T47D (cell line): ENCODE results near the gene BECN1.

DNA sequence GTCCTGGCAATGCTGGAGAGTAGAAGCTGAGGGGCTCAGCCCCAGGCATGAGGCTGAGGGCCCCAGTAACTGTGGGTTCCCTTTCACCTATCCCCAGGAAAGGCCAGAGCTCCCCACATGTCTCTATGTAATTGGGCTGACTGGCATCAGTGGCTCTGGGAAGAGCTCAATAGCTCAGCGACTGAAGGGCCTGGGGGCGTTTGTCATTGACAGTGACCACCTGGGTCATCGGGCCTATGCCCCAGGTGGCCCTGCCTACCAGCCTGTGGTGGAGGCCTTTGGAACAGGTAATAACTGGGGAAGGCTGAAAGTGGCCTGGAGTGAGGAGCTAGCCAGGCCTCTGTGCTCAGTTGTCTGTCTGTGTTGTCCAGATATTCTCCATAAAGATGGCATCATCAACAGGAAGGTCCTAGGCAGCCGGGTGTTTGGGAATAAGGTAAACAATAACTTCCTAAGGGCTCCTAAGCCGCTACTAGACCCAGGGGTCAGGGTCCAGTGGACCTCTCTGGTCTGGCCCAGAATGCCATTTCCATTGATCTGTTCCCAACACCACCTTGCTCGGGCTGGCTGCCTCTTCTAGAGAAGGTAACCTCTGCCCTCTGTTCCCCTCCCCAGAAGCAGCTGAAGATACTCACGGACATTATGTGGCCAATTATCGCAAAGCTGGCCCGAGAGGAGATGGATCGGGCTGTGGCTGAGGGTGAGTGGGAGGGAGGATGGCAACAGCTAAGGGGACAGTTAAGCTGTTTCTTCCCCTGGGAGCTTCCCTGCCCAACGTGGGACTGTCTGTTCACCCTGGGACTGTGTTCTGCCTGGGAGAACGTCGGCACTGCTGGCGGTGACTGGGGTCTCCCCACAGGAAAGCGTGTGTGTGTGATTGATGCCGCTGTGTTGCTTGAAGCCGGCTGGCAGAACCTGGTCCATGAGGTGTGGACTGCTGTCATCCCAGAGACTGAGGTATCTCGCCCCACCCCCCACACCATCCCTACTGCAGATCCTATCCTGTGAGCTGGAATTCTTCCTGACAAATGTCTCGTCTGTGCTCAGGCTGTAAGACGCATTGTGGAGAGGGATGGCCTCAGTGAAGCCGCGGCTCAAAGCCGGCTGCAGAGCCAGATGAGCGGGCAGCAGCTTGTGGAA, 1.9 kb upstream of the MLX start:
- RRBS: 100% methylated on average over 2 of the region's 24 CpGs

DNA sequence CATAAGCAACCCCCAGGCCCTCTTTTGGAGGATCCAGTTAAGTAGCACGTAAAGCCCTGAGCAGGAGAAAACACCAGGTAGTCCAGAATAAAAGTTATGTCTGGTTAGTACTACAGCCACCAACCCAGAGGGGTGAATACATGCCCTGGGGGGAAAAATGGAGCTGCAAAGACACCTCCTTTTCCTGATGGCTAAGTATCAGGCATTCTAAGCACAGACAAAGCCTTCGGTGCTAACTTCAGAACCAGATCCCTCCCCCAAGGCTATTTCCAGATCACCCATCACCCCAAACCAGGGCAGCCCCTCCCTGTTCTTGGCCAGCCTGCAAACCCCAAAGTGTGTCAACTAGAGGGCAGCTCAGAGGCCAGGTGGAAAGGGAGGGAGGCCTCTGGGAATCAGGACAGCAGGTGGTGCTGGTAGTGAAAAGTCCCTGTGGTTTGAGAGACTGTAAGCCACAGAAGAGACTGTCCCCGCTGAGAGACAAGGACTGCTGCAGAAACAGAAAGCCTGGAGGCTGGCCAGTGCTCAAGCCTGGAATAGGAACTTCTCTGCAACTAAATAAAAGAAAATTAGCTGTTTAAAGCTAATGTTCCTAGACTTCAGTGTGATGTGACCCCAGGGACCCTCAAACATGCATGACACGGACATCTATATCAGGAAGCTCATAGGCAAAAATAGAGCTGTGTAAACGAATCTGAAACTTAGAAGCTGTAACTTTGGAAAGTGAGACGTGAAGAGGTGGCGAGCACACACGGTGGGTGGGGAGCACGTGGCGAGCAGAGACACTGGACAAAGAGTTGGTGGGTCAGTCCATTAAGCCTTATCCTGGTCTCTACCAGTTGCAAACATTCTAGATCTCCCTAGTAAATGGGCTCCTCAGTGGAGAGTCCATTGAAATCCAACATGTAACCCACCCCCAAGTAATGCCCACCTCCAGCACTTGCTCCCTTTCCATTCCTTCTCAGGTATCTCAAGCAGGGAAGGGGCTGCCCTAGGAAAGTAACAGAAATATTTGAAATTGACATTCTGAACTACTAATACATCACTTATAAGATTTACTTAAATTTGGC, 9.2 kb downstream of the TUBG1 start:
- RRBS: no CpG with 5 or more reads among the region's 10 CpGs

- RRBS: no CpG with 5 or more reads among the region's 5 CpGs
Observed at GRCh38 chr17:42623946-42624576, 14.6 kb downstream of the TUBG1 start.

DNA sequence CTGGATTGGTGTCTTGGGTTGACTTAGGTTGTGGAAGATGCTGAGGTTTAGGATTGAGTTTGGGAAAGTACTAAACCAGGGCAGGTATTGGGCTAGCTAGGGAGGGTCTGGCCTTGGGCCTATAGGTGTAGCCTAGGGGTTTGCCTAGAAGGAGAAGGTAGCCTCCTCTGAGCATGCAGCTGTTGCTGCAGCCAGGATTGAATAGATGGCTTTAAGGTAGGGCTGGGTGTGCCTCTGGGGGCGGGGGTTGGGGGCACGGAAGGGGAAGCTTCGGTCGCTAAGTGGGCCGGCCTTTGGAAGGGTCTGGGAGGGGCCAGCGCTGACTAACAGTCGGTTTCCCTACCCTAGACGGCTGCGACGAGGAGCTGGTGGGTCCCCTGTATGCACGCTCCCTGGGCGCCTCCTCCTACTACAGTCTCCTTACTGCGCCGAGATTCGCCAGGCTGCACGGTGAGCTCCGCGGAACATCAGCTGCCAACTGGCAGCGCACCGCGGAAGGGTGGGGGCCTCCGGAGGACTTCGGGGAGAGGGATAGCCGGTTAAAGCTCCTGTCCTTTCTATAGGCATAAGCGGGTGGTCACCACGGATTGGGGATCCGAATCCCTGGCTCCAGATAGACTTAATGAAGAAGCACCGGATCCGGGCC, 1.3 kb downstream of the CNTNAP1 start:
- RRBS: 95% methylated on average over 3 of the region's 29 CpGs

DNA sequence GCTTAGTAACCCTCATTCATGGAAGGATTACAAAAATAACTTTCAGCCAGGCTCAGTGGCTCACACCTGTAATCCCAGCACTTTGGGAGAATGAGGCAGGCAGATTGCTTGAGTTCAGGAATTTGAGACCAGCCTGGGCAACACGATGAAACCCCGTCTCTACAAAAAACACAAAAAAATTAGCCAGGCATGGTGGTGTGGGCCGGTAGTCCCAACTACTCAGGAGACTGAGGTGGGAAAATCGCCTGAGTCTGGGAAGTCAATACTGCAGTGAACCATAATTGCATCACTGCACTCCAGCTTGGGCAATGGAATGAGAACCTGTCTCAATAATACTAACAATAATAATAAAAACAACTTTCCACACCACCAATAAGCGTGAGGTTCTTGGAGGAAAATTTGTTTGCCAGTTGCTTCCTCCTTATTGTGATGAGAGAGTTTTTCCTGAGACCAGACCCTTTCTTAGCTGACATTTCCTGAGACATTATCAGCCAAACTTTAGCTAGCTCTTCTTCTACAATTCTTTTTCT, 3.4 kb upstream of the EZH1 start:
- RRBS: no CpG with 5 or more reads among the region's 5 CpGs

DNA sequence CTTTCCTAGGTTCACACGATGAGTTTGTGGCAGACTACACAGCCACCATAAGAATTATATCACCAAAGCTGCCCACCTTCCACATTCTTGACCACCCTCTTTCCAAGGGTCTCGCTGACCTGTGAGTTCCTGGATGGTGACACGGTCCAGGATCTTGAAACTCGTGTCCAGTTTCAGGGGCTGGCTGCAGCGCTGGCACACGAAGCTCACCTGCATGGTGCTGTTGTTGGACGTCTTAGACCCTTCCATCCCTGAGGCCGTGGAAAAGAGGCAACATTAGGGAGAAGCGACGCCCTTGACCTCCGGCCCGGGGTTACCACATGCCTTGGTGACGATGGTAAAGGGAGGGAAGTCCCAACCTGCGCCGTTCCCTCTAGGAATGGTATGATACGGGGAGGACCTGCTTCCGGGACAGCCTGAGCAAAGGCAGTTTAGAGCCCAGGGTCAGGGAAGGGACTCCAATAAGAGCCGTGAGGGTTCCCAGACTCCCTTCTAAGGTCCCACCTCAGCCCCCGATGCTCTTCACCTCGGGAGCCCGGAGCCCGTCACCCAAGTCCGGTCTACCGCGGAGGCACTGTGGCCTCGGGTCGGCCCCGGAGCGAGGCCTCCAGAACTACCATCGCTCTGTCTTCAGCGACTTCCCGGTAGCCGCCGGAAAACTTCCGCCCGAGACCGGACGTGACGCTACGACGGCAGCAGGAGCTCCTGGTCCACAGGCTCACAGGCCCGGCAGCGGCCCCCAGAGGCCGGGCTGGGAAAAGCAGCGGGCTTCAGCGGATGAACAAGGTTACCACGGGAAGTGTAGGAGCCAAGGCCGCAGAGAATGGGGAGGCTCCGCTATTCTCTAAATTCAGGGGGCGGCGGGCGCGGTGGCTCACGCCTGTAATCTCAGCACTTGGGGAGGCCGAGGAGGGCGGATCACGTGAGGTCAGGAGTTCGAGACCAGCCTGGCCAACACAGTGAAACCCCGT, at the start of gene BECN1:
Gene BECN1 (minus strand): TSS at position 654 of the 971 bp plus-strand sequence.
- RRBS: 2% methylated on average over 22 of the region's 59 CpGs

- RRBS: no CpG with 5 or more reads among the region's 12 CpGs
Observed at GRCh38 chr17:42842380-42843413, 1.7 kb upstream of the AOC2 start.

DNA sequence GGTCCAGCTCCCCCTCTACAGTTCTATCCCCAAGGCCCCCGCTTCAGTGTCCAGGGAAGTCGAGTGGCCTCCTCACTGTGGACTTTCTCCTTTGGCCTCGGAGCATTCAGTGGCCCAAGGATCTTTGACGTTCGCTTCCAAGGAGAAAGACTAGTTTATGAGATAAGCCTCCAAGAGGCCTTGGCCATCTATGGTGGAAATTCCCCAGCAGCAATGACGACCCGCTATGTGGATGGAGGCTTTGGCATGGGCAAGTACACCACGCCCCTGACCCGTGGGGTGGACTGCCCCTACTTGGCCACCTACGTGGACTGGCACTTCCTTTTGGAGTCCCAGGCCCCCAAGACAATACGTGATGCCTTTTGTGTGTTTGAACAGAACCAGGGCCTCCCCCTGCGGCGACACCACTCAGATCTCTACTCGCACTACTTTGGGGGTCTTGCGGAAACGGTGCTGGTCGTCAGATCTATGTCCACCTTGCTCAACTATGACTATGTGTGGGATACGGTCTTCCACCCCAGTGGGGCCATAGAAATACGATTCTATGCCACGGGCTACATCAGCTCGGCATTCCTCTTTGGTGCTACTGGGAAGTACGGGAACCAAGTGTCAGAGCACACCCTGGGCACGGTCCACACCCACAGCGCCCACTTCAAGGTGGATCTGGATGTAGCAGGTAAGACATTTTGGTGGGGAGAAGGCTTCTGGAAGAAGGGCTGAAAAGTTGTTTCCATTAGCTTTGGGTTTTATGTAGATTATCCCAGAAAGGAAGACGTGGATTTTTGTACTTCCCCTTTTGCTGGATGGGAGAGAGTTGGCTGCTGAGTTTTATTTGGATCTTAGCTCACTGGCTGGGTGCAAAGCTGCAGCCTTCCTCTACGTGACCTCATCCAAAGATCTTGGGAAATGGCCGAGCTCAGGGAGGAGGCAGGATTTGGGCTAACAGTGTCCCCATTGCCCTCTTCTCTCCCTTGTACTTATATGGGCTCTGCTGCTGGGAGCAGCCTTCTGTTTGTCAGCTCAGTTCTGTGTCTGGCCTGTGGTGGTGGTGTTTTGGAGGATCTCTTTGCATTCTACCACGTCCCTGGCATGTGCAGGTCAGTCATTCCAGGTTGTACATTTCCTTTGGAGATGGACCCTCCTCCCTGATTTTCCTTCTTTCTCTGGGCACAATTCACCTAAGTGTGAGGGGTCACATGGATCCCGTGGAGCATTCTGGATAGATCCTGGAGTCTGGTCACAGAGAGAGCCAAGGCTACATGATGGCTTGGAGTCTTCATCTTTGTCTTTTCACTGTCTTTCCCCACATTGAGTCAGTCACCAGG, 1.7 kb downstream of the AOC3 start:
- RRBS: no CpG with 5 or more reads among the region's 29 CpGs

DNA sequence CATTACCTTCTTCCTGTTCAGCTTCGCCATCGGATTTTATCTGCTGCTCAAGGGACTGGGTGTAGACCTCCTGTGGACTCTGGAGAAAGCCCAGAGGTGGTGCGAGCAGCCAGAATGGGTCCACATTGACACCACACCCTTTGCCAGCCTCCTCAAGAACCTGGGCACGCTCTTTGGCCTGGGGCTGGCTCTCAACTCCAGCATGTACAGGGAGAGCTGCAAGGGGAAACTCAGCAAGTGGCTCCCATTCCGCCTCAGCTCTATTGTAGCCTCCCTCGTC, 10.3 kb downstream of the G6PC1 start:
- RRBS: no CpG with 5 or more reads among the region's 6 CpGs

DNA sequence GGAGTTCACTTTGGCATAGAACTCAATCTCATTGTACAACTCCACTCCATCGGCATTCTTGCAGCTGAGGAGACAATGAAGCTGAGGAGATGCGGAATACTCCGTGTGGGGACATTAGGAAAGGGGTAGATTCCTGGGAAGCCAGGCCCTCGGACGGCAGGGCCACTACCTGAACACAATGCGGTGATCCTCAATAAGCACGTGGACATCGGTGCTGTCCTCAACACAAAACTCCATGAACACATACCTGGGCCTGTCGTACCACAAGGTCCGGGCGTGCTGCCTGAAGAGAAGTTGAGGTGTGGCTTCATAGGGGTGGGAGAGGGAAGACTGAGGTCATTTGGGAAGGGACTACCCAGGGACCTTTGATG, 514 bp downstream of the PTGES3L start:
- RRBS: no CpG with 5 or more reads among the region's 11 CpGs

- RRBS: no CpG with 5 or more reads among the region's 12 CpGs
Observed at GRCh38 chr17:43011817-43012348, 5.3 kb downstream of the IFI35 start.

GRCh38 chr17:43015445-43016224, 6.5 kb downstream of the VAT1 start:
- RRBS: no CpG with 5 or more reads among the region's 15 CpGs

- RRBS: no CpG with 5 or more reads among the region's 6 CpGs
Observed at GRCh38 chr17:43091221-43092448, 33.5 kb downstream of the BRCA1 start.

- RRBS: no CpG with 5 or more reads among the region's 7 CpGs
Observed at GRCh38 chr17:43193257-43193905, 18.3 kb upstream of the TMEM106A start.

GRCh38 chr17:43209656-43210024, 2.0 kb upstream of the TMEM106A start:
- RRBS: no CpG with 5 or more reads among the region's 4 CpGs

DNA sequence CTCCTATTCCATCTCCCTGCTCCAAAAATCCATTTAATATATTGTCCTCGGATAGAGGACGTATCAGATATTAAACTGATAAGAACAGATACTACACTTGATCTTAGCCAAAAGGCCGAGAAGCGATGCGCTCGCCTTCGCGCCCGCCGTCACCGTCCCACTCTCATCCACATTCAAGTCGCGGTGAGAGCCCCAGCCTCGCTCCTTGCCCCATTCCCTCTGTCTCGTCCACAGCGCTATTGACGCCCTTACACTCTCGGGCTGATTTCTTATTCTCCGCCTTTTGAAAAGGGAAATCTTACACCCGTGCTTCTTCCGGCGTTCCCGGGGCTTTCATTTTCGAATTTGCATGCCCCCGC, 43.0 kb upstream of the CCDC200 start:
- RRBS: no CpG with 5 or more reads among the region's 25 CpGs

DNA sequence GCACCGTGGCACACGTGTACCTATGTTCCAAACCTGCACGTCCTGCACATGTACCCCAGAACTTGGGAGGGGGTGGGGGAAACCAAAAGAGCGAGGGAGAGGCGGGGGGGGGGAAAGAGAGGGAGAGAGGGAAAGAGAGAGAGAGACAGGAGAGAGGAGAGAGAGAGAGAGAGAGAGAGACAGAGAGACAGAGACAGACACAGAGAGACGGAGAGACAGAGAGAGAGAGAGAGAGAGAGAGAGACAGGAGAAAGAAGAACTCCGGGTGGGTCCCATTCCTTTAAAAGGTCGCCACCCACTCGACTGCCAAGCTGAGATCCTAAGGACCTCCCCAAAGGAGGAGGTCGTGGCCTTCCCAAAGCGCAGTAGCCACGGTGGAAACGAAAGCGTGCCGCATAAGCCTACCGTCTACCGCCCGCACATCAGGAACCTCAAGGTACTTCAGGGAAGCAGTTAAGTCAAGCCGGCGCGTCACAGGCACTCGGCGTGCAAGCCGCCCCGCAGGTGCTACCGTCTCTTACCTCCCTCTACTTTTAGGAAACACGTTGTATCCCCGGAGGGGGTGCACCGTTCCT, 44.2 kb upstream of the CCDC200 start:
- RRBS: no CpG with 5 or more reads among the region's 29 CpGs

DNA sequence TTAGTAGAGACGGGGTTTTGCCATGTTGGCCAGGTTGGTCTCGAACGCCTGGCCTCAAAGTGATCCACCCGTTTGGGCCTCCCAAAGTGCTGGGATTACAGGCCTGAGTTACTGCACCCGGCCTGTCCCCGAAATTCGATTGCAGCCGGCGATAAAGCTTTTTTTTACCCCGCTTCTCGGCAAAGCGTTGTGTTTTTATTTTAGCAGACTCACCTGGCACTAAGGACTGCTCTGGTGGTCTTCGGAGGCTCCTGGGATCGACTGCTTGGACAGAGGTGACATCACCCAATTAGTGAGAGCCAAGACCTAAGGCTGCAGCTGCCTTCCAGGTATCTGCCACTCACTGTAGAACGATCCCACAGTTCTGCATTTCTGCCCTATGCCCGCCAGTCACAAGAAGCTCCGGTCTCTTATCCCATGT, 82.1 kb upstream of the ARL4D start:
- RRBS: no CpG with 5 or more reads among the region's 17 CpGs

GRCh38 chr17:43409619-43410094, 10.9 kb downstream of the ARL4D start:
- RRBS: no CpG with 5 or more reads among the region's 2 CpGs

DNA sequence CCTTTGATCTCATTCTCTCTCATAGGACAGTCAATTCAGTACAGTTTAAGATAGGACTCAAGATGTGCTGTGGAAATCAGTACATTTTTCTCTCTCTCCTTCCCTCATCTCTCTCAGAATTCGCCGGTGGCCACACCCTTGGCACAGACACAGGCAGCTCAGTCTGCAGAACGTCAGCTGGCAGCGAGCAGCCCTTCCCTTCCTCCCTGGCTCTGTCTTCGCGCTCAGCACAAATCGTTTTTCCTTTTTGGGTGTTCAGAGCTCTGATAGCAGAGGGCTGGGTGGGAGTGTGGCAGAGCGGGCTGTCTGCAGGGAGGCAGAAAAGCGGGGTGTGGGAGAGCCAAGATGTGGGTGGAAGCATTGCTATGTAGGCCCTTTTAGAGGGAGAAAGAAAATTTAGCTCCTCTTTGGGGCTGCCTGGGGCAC, 18.7 kb downstream of the ARL4D start:
- RRBS: no CpG with 5 or more reads among the region's 9 CpGs